ENCODE measurements around the genes ADAM23, CREB1, PLEKHM3, C2orf80 and PIKFYVE.

GRCh38 chr2:206443151-206444325 lies at the start of gene ADAM23:
Gene ADAM23, plus strand, starts transcription at chr2:206443532.
- PRO-cap = unidirectional peak, plus-strand start at chr2:206443559

GRCh38 chr2:207071729-207072317 lies 93.9 kb downstream of the KLF7 start:
- PRO-cap = no peak

GRCh38 chr2:207141975-207142851 lies 23.5 kb downstream of the KLF7 start:
- PRO-cap = no peak

- PRO-cap = no peak
Measured at GRCh38 chr2:207337098-207337506, 171.4 kb upstream of the KLF7 start.

DNA sequence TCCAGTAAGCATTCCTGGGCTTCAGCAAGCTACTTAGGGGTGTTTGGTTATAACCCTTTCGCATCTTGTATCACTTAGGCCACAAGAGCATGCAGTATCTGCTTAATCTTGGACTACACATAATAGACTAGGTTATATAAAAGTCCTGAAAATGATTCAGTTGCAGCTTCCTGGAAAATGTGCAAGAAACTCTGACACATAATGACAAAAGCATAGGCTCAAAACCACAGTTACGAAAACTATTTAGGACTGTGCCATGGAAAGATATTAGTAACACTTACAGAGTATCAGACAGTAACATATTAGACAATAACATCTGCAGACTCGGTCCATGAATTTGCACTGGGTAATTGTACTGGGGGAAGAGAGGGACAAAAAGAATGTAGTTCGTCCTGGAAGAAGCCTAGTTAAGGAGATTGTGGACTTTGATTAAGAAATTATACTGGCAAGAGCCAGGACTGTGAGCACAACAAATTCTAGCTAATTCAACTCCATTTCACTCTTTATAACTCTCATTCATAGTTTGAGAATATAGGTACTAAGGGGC lies 15.8 kb upstream of the CREB1 start:
- PRO-cap = no peak

GRCh38 chr2:207529863-207530547 lies at the start of gene CREB1:
Gene CREB1, plus strand, starts transcription at chr2:207529962.
- PRO-cap = bidirectional peak, plus-strand start at chr2:207530101, minus-strand start at chr2:207529981; bidirectional peak, plus-strand start at chr2:207530309, minus-strand start at chr2:207530303

DNA sequence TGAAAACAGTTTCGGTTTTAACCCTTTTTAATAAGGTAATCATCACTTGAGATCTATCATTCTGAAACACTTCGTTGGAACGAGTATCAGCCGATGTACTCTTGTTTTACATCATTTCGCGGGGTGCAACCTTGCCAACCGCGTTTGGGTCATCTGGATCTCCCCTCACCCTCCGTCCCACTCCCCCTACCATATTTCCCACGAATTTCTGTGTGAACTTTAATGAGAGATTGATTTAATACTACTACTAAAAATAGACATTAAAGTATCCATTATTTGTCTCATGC lies 1.3 kb downstream of the CREB1 start:
- PRO-cap = bidirectional peak, plus-strand start at position 56 of the sequence, minus-strand start outside the sequence

DNA sequence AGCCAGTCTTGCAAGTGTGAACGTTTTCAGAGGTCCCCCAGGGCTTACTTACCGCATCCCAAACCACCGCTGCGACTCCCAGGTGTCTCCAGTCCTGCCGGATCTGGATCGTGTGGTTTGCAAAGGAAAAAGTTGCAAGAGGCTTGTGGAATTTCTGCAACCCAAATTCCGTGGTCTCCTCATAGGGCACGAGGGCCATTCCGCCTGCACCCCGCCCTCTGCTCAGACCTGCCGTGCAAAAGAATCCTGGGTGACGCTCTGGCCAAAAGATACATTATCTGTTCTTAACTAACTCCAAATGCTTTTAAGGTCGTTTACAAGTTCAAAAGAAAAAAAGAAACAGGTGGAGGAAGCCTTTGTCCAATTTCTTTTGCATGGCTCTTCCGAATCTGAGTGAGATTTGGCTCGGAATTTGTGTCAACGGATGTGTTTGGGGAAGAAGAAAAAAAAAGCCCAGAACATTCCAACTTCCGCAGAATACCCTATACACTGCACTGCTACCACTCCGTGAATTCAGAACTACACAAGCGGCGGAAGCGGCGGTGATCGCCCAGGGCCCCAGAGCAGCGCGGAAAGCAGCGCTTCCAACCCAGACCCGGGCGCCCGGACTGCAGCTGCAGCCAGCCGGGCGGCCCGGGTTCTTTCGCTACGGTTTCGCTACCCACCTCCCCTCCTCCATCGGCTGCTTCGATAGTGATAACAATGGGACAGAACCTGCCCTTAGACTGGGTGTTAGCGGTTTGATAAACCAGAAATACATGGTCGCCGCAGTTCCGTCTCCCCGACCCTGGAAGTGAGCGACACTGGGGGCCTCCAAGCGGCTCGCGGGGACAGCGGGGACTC lies 796 bp downstream of the METTL21A start:
- PRO-cap = unidirectional peak, plus-strand start at position 225 of the sequence; bidirectional peak, plus-strand start at position 516 of the sequence, minus-strand start at position 695 of the sequence

GRCh38 chr2:207747950-207748924 lies 21.5 kb downstream of the FZD5 start:
- PRO-cap = no peak

- PRO-cap = no peak
Measured at GRCh38 chr2:207766933-207768219, 2.3 kb downstream of the FZD5 start.

DNA sequence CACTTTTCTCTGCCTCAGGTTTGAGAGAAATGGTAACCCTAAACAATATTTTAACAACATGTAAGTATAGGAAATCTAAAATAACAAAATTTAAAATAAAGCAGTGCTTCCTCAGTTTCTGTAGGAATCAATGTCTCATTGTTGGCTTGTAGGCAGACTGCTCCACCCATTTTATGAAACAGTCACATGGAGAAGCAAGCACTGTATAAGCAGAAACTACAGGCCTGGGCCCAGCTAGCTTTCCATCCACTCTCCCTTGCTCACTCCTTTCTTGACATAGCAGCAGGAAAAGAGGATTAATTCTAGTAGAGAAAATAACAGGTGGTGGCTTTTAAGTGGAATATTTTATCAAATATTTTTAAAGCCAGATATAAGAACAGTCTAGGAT lies 97.2 kb downstream of the PLEKHM3 start:
- PRO-cap = no peak

GRCh38 chr2:208024756-208025840 lies at the start of gene PLEKHM3:
Gene PLEKHM3, minus strand, starts transcription at chr2:208025527.
- PRO-cap = unidirectional peak, plus-strand start at chr2:208025078; bidirectional peak, plus-strand start at chr2:208025343, minus-strand start at chr2:208025324; bidirectional peak, plus-strand start at chr2:208025713, minus-strand start at chr2:208025556

DNA sequence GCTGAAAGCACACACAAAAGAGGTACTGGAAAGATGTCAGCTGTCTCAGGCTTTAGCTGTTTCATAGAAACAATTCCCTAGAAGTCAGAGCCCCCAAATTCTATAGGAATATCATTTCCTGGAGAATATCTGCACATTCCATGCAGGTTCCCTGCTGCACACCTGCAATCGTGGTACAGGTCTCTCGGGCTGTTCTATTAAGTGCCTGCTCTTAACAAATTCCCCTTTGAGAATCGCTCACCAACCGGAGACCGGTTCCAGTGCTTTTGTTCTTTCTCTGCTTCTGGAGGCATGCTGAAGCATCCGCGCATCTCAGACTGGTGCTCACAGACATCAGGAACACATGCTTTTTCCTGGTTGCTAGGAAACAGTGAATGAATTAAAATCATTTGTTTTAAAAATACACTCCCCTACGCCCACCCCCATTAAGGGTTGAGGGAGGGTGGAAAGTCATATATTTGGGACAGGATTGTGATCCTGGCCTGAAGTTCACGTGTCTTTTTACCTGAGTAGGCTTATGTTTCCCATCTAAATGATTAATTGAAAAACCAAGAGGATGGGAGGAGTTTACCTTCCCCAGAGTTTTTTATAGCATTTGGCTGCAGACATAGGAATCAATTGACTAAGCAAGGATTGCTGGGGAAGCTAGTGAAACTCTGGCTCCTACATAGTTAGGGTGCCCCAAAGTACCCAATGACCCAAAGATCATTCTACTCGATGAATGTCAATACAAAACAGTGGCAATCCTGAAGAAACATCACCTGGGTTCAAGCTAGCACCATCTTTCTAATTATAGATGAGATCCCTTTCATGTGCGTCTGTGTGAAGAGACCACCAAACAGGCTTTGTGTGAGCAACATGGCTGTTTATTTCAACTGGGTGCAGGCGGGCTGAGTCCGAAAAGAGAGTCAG lies at the start of gene C2orf80:
Gene C2orf80, minus strand, starts transcription at position 319 of the 912 bp plus-strand sequence.
- PRO-cap = no peak

- PRO-cap = bidirectional peak, plus-strand start at chr2:208266243, minus-strand start at chr2:208266060; unidirectional peak, plus-strand start at chr2:208266526; unidirectional peak, minus-strand start at chr2:208266803
Measured at GRCh38 chr2:208265754-208266926, at the start of gene PIKFYVE. Gene PIKFYVE, plus strand, starts transcription at chr2:208266255.

GRCh38 chr2:208346810-208347273 lies 59.8 kb upstream of the PTH2R start:
- PRO-cap = no peak

GRCh38 chr2:208352999-208353527 lies 53.5 kb upstream of the PTH2R start:
- PRO-cap = no peak

GRCh38 chr2:209368937-209369308 lies 54.9 kb upstream of the MAP2 start:
- PRO-cap = no peak

- PRO-cap = no peak
Measured at GRCh38 chr2:209579137-209579925, 155.5 kb downstream of the MAP2 start.

GRCh38 chr2:209694597-209695253 lies 76.9 kb upstream of the UNC80 start:
- PRO-cap = no peak

DNA sequence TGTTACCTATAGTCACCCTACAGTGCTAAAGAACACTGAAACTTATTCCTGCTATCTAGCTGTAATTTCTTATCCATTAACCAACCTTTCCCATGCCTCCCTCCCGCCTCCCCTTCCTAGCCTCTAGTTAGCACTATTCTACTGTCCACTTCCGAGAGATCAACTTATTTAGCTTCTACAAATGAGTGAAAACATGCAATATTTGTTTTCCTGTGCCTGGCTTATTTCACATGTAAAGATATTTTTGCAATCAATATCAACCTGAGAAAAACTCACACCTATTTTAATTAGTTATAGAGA lies 73.8 kb upstream of the RPE start:
- PRO-cap = no peak